Colon Carcinoma Metastatic in the Lung (tissue), 2 donors: ENCODE measurements around the genes NEU4 and FAM240C.

- PRO-cap, 2 experiments: peak in 1 of 2 experiments; most common minus-strand start chr2:241809190 (in 1)
Observed at GRCh38 chr2:241808603-241809377, at the start of gene NEU4. TSS of gene NEU4 (plus strand) at chr2:241809193.

DNA sequence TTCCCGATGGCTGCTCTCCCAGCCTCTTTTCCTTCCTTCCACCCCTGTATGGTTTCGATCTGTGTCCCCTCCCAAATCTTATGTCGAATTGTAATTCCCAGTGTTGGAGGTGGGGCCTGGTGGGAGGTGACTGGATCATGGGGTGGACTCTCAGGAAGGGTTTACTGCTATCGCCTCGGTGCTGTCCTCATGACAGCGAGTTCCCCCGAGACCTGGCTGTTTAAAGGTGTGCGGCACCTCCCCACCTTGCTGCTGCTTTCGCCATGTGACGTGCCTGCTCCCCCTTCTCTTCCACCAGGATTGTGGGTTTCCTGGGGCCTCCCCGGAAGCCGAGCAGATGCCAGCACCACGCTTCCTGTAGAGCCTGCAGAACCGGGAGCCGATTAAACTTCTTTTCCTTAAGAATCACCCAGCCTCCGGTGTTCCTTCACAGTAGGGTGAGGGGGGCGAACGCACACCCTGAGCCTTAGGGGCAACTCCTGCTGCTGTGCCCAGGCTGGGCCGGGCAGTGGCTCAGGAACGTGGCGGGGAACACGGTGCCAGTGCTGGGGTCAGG is 12.4 kb downstream of the NEU4 start:
- PRO-cap, 2 experiments: no peak in any of the 2 experiments

GRCh38 chr2:241868070-241868451 is 1.5 kb upstream of the RTP5 start:
- PRO-cap, 2 experiments: peak in 1 of 2 experiments; most common minus-strand start chr2:241868176 (in 1)

DNA sequence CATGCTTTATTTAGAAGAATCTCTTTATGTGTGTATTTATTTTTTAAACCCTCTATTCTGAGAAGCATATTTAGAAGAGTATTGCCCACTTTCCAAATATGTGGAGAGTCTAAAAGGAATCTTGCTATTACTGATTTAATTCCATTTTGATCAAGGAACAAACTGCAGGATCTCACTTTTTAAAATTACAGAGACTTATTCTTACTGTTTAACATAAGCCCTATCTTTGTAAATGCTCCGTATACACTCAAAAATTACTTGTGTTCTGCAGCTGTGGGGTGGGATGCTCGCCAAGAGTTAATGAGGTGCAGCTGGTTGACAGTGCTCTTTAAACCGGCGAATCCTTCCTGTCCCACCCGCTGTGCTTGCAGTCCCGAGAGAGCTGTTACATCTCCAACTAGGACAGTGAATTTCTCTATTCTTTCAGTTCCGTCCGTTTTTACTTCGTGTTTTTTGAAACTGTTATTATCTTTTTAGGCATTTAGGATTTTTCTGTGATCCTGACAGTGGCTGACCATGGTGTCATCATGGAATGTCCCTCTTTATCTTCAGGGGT is 13.4 kb downstream of the RTP5 start:
- PRO-cap, 2 experiments: no peak in any of the 2 experiments

DNA sequence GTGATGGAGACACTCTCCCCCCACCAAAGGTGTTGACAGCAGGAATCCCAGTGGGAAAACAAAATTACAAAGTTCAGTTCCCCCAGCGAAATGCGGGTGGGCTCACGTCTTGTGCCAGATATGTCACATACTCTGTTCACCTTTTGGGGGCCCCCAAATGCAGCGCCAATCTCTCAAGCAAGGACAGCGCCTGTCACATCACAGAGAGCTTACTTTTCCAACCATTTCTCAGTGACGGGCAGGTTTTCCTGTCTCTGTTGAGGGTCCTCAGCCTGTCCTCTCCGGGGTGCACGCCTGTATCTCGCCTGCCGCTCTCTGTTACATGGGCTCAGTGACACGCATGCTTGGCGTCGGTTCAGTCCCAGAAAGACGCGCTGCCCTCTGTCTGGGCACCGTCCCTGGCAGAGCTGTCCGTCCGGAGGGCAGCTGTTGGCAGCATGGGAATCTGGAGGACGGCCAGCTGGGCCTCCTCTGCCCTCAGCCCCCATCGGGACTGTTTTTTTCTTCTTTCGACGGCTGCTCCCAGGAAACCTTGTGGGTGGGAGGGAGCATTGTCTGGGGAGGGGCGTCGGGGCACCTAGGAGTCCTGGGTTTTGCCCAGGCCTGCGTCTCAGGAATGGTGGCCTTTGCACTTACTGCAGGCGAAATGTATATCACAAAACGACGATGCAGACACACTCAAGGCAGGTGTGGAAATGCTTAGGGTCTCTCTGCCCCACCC is at the start of gene FAM240C:
Gene FAM240C (minus strand): TSS at position 320 of the 721 bp plus-strand sequence.
- PRO-cap, 2 experiments: no peak in any of the 2 experiments

DNA sequence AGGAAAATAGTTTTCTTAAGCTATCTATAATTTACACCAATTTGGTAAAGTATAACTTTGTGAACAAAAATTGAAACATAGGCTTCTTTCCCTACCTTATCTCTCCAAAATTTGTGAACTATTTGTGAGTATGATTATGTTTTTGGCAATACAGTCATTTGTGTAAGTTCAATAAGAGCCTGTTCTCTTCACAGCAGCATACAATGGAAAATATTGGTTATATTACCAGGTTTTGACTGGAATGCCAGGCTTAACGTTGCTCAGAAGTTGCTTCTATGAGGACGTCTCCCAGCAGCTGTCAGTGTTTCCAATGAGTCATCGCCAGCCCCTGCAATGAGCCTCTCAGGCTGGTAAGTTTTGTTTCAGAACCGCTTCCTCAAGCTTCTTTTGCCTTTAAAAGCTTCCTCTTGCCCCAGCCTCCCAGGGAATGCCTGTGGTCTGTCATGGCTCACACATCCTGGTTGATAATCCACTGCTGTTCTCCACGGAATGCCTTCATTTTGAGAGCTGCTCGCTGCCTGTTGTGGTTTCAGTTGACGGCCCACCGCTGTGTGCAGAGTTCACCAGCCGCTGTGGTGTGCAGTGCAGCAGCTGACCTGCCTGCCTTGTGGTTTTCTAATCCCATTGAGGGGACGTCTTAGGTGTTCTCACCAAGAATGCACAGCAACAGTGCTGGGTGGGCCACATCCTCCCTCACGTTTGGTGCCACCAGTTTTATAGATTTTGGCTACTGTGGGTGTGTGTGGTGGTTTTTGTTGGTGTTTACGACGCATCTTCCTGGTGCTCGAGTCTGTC is 65.6 kb upstream of the FAM240C start:
- PRO-cap, 2 experiments: no peak in any of the 2 experiments